Fibroblast of the aortic adventitia (primary cell): ENCODE measurements around a stretch of chr7.

- CAGE, long polyA plus RNA = no peak
These were observed 11.2 kb downstream of the ANKMY2 start for GRCh38 chr7:16634229-16634800.

DNA sequence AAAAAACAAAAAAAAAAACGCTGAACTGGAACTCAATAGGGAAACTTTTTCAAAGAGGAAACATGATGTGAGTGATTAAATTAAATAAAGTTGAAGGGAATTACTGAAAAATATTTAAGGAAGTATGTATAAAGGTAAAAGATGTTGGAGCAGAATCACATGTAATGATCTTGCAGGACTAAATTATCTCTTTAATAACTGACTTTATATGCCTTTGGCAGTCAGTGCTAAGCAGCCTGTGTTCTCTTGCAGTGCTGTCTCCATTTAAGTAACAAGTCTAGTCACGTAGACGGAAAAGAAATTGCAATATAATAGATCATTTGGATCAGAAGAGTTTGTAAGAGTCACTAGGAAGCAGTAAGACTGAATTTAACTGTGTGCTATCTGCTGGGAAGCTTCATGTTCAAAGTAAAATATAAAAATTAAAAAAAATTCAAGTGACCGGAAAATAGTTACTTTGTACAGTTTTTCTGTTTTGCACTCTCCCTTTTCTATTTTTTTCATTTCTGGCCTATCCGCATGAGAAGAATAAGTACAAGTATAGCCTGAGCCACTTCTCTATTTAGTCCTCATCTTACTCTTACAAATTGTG, 21.4 kb downstream of the BZW2 start:
- CAGE, long polyA plus RNA = no peak

DNA sequence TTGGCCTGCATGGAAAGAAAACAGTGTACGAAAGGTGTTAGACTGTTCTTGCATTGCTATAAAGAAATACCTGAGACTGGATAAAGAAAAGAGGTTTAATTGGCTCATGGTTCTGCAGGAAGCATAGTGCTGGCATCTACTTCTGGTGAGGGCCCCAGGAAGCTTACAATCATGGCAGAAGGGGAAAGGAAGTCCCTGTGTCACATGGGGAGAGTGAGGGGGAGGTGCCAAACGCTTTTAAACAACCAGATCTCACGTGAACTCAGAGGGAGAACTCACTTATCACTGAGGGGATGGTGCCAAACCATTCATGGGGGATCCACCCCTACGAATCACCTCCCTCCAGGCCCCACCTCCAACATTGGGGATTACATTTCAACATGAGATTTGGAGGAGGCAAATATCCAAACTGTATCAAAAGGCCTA, 5.6 kb downstream of the TSPAN13 start:
- CAGE, long polyA plus RNA = no peak

- CAGE, long polyA plus RNA = no peak
These were observed 108.2 kb upstream of the AGR3 start for GRCh38 chr7:16989808-16990624.

DNA sequence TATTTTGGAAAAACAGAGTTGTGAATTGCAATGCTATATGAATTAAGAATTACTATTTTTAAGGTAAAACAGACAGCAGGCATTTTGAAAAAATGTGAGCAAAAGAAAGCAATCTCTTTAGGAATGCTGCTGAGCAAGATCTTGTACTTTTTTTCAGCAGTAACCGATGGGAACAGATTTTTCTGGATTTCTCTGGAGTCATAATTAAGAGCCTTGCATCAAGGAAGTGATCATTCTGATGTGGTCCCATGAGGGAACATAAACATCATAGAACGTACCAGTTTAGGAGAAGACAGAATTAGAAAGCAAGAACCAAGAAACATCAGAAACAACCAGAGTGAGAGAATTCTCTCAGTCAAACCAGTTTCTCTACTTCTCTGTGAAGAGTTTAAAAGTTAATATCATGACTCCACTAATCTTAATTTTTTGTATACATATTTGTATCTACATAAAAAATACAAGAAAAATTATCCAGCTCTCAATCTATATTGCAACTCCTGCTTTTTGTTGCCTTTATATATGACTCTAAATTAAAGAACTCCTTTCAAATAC, 157.1 kb upstream of the AGR3 start:
- CAGE, long polyA plus RNA = no peak

- CAGE, long polyA plus RNA = no peak
These were observed 22.5 kb upstream of the AHR start for GRCh38 chr7:17276061-17276296.

DNA sequence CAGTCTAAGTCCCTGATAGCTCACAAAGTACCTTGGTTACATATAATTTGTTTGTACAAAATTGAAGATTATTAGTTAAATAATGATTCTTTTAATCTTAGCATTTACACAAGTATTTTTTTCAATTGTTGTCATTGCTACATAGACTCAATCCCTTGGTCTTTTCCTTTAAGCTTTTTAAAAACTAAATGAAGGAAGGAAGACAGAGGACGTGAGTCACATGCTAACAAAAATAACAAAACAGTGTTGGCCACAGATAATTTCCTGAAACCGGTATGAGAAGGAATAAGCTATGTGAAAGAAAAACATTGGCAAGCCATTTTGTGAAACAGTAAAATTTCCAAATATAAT, 222.9 kb downstream of the AHR start:
- CAGE, long polyA plus RNA = no peak

DNA sequence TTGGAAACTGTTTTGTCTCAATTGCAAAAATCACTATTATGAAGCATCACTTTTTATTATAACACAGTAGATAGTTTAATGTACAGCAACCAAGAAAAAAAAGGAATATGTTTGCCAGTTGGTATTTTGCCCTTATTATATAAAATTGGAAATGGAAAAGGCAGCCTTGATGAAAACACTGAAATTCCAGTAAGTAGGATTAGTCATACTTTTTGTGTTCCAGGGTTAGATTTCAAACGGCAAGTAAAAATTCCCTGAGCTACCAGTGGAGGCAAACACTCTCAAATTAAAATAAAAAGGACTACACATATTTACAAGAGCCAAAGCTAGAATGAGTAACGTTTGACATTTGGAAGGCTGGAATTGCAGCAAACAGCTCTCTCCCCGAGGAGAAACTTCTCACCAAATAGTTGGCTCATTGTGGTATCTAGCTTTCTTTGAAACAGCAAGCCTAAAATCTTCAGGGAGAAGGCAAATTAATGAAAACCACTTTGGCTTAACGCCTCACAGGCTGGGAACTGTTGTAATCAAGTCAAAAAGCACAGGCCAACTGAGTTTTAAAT, 288.5 kb downstream of the SNX13 start:
- CAGE, long polyA plus RNA = no peak

DNA sequence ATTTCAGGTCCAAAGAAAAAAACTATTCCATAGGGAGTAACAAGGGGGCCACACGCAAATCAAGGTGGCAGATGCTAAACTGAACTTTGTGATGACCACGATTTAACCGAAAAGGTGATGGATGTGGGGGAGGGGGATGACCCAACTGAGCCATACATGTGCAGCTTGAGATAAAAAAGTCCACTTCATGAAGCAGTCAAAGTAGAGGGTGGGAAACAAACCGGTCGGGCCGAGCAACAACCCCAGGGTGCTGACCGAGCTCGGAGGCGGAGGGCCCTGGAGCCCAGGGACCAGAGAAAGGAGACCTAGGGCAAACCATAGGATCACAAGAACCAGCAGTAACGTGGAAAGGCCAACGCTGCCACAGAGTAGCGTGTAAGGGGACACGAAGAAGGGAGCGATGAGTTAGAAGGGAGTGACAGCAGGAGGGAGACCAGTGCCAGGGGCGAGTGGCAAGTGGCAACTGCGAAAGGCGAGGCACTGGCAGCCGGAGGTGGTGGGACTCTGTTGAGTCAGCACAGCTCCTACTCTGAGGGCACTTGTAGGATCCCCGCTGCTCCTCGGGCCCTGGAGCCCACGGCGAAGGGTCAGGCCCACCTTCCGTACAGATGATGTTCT, 584 bp downstream of the SNX13 start:
- CAGE, long polyA plus RNA = no peak

GRCh38 chr7:18086060-18086419, 58.4 kb upstream of the PRPS1L1 start:
- CAGE, long polyA plus RNA = no peak

GRCh38 chr7:18496100-18496573, 588 bp downstream of the HDAC9 start:
- CAGE, long polyA plus RNA = no peak

DNA sequence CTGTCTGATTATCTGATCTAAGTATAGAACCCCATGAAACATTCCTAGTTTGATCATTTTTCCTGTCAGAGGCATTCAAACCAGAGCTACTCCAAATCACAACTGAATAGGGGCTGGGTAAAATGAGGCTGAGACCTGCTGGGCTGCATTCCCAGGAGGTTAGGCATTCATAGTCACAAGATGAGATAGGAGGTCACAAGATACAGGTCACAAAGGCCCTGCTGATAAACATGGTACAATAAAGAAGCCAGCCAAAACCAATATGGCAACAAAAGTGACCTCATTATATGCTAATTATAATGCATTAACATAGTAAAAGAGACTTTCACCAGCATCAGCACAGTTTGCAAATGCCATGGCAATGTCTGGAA, 37.4 kb downstream of the TWIST1 start:
- CAGE, long polyA plus RNA = no peak

DNA sequence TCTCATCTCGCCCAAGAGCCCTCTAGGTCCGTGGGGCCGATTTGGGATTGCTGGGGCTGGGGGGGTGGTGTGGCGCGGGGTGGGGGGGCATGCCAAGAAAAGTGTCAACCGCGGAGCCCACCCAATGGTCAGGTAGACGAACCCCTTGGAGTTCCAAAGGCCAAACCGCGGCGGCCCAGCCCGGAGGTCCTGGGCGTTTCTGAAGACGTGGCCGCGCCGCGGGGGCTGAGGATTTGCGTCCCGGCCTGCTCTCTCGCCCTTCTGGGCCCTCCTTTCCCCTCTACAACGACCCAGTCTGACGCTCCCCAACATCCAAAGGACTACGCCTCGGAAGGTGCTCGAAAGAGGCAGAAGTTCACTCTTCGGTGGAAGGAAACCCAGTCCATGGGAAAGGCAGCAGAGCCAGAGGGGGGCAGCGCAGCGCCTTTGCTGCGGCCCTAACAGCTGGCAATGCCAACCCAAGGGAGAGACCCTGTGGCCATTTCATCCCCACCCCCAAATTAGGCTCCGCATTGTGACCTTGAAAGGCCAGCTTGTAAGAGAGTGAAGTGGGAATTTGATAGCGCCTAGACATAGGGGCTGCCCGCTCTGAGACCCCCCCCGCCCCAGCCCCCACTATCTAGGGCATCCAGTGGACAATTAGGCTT, 766 bp upstream of the TWIST1 start:
- CAGE, long polyA plus RNA = no peak

DNA sequence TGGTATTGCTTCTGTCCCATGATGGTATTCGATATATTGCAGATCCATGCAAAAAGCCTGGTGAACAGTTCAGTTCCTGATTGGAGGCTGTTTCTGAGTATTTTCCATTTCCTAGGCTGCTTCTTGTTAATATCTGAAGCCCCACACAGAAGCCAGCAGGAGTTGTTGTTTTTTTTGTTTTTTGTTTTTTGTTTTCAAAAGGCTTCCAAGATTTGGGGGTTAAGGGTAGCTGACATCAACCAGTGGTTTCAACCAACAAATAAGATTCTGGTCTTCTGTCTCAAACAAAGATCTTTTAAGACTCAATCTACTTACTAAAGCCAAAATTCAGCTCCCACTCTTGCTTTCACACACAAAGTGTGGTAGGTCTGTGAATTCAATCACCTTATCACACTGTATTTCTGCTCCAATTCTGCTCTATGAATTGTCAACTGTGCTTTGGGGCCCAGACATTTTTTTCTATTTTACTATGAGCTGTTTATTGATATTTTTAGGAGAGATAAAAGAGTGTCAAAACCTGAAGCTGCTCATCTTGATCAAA, 37.6 kb downstream of the MACC1 start:
- CAGE, long polyA plus RNA = no peak

DNA sequence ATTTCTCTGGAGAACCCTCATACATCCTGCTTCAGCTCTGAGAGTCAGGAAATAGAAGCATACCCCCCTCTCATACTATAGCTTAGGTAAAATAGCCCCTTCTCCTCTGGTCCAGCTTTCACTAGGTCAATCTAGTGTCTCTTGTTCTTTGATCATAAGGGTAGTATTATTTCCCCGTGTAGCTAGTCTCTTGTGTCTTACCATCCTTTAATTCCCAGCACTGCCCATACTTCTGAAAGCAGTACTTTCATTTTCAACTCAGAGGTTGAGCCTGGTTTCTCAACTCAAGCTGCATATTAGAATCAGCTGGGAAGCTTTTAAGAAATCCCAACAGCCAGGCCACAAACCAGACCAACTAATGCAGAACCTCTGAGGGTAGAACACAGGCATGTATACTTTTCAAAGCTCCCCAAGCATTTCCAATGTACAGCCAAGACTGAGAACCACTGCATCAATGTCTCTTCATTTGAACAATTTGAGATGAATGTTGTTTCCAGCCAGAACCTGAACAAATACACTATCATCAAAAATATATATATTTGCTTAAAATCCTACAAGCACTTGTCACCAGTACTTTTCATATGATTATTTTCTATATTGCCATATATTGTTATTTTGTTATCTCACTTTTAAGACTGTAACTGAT, 30.7 kb upstream of the ITGB8 start:
- CAGE, long polyA plus RNA = no peak

DNA sequence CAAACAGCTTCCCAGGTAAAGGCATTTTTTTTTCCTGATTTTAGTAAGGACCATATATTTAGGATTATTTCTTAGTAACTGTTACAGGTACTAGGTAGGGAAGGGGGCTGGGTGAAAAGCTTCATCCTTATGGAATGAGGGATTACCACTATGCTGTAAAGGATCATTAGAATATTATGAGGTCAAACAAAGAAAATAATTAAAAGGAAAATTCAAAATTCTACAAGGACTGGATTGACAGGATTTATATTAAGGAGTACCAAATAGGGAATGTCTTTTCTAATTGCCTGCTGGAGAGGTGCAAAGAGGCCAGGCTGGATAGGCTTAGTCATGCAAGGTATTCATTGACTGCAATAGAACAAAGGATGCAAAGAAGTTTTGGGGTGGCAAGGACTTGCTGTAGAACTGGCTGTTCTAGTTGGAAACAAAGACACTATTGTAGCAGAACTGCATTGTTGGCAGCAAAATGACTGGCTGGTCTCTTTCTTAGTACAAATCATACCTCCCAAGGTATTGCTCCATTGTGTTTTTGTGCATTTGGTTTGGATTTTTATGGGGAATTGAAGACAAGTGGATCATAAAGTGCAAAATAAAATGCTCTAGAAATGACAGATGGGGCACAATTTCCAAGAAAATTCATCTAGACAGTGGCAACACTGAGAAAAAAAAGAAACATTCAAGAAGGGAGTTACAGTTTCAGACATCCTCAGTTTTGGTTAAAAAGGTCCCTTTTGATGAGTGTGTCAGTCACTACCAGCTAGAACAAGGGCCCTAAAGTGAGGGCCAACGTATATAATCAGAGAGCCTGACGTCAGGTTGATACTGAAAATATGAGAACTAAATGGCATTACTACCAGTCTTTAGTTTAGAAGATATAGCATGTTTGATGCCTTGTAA, 10.2 kb downstream of the ITGB8 start:
- CAGE, long polyA plus RNA = no peak

DNA sequence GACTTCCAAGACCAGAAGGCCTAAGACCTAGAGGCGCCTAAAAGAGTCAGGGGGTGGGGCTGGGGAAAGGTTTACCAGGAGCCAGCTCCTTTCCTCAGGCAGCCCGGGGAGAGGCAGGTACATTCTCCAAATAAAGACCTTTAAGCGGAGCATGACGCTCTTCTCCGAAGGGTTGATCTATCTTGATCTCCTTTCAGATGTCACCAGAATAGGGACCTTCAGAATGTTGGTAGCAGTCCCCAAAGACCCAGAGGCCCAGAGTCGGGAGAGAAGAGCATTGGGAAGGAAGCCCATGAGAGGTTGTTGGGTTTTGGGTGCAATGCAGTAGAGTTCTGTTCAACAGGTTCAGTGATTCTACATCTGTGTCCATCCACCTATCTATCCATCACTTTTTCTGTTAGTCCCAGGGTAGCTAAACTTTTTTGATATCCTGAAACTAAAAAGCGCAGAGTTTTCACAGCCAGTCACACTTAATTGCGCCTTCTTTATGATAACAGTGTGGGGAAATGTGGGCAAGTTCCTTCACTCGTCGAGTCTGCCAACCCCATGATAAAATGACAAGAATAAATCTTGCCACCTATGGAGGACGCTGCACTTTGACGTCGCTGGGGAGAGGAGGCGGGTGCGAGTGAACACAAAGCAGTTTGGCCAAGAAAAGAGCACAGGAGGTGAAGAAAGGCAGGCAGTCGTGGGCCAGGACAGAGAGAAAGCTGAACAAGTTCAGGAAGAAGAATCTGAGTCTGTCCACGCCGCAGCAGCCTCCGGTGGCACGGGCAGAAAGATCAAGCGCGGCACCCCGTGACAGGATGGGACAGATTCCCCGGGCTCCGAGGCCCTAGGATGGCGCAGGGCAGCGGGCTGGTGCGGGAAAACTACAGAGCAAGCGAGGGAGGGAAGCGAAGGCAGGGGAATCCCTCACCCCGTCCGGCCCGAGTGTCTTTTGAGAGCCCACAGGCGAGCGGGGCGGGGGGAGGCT, 9.3 kb downstream of the SP8 start:
- CAGE, long polyA plus RNA = no peak

DNA sequence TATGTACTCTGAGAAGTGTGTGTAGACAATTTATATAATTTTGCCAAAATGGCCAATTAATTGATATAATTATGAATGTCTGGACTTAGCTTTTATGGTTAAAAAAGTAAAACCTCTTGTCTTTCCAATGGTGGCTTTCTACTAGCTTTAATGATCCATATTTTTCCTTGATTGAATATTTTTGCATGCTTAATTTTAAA, 14.4 kb upstream of the SP8 start:
- CAGE, long polyA plus RNA = no peak

DNA sequence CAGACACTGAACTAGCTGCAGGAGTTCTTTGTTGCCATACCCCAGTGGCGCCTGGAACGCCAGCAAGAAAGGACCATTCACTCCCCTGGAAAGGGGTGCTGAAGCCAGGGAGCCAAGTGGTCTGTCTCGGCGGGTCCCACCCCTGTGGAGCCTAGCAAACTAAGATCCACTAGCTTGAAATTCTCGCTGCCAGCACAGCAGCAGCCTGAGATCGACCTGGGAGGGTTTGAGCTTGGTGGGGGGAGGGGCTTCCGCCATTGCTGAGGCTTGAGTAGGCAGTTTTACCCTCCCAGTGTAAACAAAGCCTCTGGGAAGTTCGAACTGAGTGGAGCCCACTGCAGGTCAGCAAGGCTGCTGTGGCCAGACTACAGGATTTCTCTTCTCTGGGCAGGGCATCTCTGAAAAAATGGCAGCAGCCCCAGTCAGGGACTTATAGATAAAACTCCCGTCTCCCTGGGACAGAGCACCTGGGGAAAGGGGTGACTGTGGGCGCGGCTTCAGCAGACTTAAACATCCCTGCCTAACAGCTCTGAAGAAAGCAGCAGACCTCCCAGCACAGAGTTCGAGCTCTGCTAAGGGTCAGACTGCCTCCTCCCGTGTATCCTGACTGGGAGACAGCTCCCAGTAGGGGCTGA, 281.1 kb upstream of the SP4 start:
- CAGE, long polyA plus RNA = no peak

GRCh38 chr7:21426141-21426966, 1.5 kb upstream of the SP4 start:
- CAGE, long polyA plus RNA = no peak